Hair follicular keratinocyte (primary cell): Measurements from ENCODE around the gene CCDC180.

DNA sequence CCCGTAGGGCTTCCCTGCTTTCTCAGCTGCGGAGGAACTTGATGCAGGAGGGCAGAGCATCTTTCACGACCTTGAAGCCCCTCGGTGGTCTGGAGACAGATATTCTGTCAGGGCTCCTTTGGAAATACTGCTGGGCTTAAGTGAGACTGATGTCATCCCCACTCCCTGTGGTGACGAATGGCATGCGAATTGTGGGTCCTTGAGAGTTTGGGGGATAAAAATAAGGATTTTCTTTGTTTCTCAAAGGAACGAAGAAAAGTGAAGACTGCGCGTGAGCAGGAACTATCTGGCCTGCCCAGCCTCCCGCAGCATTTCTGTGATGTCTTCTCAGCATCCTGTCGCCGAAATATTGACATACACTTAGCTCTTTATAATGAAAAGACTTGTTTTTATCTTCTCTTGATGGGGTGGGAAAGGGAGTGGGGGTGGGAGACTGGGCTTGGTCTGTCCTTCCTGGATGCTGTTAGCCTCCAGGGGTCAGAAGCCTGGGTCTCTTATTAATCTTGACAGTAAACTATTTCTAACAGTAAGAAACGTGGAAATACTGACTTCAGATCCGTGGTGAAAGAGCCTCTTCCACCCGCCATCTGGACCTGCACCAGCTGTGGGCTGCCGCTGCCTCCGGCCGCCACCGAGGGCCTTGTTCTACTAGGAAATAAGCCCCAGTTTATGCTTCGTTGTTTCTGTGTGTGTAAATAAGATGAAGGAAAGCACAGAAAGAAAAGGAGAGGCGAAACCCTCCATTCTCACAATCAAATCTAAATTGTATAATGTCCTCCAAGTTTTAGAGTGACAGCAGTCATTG is 239.7 kb downstream of the FANCC start:
- RAMPAGE, long total RNA = no peak

- RAMPAGE, long total RNA = no peak
Observed at GRCh38 chr9:95142497-95143552, 174.7 kb downstream of the FANCC start.

DNA sequence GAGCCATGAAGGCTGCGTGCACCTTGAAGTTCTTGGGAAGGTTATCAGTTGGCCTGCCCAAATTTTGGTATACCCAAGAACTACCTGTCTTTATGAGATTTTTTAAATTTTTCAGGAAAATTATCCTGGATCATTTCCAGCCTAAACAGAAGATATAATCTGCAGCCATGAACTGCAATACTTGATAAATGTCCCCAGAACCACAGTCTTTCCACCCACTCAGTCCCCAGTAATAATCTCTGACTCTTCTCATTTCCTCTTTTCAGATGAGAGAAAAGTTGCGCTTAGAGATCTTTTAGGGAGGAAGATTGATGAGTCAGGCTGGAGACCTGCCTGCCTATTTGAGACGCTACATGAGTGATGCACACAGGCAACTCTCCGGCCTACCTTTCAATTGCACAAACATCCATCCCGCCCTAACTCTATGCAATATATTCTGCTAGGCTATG is 159.8 kb downstream of the FANCC start:
- RAMPAGE, long total RNA = no peak

- RAMPAGE, long total RNA = no peak
Observed at GRCh38 chr9:95190331-95190866, 127.1 kb downstream of the FANCC start.

GRCh38 chr9:95433430-95433744 is 75.7 kb downstream of the PTCH1 start:
- RAMPAGE, long total RNA = no peak

DNA sequence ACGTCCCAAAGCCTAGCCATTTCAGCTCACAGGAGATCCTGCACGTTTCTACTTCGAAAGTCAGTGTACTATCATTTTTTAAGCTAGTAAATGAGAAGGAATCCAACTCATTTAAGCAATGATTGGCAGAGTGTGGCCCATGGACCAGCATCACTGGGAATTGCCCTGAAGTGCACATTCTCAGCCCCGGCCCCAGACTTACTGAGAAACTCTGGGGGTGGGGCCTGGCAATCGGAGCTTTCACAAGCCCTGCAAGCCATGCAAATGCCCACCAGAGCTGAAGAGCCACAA is 32.1 kb downstream of the PTCH1 start:
- RAMPAGE, long total RNA = no peak

DNA sequence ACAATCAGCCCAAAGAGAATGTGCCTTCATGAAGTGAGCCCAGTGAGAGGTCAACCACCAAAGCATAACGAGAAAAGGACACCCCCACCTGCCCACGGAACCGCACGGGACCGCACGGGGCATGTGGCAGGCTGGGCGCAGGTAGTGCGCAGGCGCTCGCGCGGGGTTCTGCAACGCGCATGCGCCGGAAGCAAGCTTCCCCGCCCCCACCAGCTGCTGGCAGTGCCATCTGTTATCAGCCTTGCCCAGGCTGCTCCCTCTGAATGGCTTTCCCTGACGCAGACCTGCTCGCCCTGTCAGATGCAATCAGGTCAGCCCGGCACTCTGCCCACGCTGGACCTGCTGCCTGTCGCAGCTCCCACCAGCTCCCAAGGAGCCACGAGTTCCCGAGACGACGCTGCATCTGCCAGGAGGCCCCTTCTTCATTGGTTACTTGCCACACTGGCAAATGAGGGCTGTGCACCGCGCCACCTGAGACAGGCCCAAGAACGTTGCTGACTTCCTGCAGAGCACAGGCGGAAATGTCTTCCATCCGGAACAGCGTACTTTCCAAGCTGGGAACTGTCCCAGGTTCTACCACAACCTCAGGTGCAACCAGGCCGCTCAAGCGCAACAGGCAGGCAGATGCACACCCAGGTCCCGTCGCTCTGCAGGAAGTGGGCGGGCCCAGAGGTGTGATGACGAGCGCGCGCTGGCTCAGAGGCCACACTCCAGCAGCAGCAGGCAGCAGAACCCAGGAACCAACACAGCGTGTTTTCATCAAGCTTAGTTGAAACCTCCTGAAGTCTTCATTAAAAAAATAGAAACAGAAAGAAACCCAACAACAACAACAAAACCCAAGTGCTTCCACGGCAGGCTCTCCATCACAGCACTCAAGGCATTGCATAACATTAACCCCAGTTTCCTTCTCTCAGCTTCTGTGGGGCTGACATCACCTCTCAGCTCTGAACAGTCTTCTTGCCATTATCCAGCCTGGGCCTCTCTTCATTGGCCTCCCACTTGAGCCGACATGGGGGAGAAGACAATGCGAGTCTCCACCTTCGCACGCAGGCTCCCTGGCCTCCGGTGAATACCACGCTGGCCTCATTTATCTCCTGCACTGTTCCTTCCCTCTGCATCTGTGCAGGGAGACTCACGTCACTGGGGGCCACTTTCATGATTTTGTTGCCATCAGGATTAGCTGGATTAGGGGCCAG is 14.7 kb downstream of the PTCH1 start:
- RAMPAGE, long total RNA = no peak

DNA sequence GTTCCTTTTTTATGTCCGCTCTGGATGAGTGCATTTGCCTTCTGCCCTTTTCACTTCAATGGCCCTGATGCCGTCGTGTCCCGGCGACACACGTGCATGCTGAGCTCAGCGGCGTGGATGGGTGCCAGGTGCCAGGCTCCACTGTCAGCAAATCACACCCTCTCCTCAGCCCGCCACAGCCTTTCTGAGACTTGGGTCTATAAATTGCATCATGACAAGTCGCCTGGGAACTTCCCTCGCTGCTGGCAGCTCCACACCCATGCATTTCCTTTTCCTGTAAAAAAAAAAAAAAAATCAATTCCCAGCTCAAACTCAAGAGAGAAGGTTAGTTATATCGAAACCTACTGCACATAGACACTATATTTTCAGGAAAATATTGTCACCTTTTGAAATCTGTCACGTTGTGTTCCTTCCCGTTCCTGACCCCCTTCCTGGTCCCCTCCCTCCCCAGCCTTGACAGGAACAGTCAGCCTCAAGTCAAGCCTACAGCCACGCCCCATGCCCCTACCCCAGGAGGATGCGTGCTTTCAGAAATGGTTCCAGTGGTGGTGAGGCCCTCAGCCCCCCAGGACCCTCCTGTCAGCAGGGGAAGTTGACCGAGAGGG is 117.9 kb upstream of the PTCH1 start:
- RAMPAGE, long total RNA = no peak

- RAMPAGE, long total RNA = no peak
Observed at GRCh38 chr9:95666744-95667293, 157.8 kb upstream of the PTCH1 start.

DNA sequence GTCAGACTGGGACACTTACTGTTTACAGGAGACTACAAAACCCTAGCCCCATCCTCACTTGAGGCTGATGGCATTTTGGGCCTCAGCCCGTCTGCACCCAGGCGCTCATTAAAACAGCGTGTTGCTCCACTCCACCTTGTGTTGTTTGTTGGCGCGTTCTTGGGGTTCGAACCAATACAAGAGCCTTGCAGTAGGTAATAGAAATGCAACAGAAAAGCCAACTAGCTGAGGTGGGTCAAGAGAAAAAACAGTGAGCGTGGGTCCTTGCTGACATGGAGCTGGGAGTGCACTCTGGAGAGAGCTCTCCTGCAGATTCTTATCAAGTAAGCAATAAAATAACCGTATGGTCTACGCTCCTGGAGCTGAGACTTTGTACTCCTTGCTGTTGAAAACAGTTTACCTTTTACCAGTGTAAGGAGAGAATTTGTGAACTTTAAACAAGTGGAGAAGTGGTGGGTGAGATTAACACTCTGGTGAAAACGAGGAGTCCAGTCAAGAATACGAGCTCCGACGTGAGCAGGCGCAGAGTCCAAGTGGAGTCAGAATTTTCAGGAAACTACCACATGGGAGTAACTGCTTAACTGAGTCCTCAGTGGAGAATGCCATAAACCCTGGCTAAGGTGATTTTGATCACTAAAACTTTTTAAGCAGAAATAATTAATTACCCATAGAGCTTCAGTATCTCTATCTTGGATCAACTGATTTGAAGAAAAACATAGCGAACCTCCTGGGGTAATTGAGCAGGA is 156.2 kb upstream of the ERCC6L2 start:
- RAMPAGE, long total RNA = no peak

- RAMPAGE, long total RNA = no peak
Observed at GRCh38 chr9:95815253-95815699, 60.2 kb upstream of the ERCC6L2 start.

GRCh38 chr9:95942043-95943085 is 66.9 kb downstream of the ERCC6L2 start:
- RAMPAGE, long total RNA = no peak

GRCh38 chr9:96067053-96067338 is 191.5 kb downstream of the ERCC6L2 start:
- RAMPAGE, long total RNA = no peak

DNA sequence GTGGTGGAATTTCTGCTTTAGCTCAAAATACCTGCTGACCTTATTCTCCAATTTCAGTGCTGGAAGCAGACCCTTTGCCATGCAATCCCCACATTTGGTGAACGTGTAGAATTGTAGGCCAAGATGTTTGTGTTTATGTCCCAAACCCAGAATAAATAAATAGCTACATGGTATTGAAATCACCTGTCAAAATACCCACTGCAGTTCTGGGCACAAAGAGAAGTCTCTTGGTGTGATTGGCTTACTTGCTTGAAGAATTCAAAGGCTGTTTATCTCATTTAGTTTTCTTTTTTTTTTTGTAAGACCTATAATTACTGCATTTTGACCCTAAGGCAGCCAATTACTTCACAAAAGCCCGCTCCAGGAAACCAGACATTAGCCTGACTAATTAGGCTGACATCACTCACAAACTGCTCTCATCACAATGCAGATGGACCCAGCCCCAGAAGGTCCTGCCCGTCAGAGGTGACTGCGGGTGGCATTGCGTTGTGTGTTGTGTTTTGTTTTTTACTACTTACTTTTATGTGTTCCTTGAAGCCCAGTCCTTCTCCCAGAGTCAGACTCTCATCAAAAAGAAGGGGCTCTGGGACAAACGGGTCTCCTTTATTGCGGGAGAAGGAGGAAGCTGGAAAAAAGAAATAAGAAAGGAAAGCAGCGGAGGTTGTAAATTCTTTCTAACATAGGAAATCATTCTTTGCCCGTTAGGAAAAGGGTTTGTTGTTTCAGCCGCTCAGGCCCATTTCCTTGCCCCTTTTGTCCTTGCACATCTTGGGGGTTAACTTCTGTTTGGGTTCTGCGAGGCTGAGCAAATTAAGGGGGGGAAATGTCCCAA is 172.3 kb downstream of the HSD17B3 start:
- RAMPAGE, long total RNA = no peak

- RAMPAGE, long total RNA = no peak
Observed at GRCh38 chr9:96169337-96170002, 132.5 kb downstream of the HSD17B3 start.

DNA sequence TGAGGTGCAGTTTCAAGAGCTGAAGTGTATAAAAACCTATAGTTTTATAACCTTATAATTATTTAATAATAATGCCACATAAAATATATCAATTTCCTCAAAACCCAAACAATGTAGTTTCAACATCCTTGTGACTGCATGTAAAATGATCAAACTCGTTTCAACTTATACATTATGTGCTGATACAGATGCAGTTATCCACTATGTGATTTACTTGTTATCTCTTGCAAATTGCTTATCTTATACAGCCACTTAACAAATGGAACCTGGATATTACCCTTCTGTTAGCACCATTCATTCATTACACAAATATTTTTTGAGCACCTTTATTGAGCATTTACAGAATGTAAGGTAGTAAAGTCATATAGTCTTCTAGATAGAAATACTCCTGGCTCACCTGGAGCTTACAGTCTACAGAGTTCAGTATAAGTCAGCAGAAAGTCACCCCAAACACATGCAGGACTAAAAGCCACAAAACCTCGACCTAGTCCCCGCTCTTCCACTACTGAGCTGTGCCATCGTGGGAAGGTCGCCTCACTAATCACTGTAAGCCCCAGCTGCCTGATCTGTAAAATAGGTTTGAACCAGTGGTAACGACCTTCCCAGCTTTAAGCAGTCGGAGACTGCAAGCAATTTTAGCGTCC is 1.6 kb downstream of the ZNF367 start:
- RAMPAGE, long total RNA = no peak

GRCh38 chr9:96451115-96451673 is 1.2 kb downstream of the HABP4 start:
- RAMPAGE, long total RNA = no peak

DNA sequence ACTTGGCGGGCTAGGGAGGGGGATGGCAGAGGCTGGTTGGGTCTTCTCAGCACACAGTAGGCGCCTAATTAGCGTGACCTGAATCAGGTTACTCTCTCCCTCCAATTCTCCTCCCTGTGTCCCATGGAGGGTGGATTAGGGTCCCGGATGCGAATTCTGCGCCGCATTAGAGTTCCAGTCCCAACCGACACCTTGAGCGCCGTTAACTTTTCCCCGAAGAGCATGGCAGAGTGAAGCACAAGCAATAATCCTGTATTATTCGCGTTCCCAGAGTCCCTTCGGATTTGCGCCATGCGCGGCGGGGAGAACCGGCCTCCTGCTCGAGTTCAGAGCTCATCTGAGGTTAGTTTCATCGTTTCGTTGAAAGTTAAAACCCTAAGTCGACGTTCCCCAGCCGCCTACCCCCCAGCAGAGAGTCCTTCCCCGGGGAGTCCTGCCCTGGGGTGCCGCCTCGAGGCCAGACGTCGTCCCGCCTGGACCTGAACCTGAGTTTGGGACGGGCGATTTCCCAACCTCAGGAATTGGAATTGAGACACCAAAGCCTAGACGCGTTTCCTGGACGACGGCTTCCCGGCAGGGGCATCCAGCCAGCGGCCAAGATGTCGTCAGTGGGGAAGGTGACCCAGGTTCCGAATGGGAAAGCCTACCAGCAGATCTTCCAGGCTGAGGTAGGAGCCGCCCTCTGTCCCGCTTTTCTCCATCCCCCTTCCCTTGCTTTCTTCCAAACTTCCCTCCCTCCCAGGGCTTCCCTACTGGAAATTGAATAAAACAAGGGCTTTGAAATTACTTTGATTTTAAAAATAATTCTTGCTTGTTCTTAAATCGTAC is at the start of gene CCDC180:
Gene CCDC180 (plus strand): TSS at position 195 of the 828 bp plus-strand sequence.
- RAMPAGE, long total RNA = no peak

DNA sequence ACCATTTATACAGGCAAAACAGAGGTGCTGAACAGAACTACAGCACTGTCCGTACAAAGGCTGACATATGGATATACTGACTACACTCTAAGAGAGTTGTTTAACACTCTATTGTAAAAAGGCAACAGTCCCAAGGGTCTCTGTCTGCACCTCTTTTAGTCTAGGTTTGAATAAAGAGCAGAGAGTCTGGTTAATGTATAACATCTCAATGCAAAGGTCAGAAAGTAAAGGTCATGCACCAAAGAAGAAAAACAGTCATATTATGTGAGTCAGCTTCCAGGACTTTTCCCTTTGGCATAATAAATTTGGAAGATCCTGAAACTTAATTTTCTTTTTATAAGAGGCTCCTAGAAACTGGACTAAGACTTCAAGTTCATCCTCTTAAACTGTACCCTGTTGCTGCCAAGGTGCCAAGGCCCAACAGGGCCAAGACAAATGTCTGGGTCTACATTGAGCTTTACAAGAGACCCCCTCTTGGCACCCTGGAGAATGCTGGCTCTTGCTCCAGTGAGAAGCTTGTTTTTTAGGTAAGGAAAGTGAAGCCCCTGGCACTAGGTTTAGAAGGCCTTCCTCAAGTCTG is 29.5 kb upstream of the TDRD7 start:
- RAMPAGE, long total RNA = no peak

- RAMPAGE, long total RNA = no peak
Observed at GRCh38 chr9:97450642-97451230, 38.8 kb downstream of the TDRD7 start.